WTC11 (cell line): ENCODE data around the gene SPHKAP.

GRCh38 chr2:222594699-222595219, 61.1 kb downstream of the FARSB start:
- PRO-cap: no peak

GRCh38 chr2:222655334-222655857, 496 bp downstream of the FARSB start:
- PRO-cap: bidirectional peak, plus-strand start at chr2:222655768, minus-strand start at chr2:222655785

GRCh38 chr2:222861159-222862100, 594 bp downstream of the ACSL3 start:
- PRO-cap: bidirectional peak, plus-strand start at chr2:222861422, minus-strand start at chr2:222861385

DNA sequence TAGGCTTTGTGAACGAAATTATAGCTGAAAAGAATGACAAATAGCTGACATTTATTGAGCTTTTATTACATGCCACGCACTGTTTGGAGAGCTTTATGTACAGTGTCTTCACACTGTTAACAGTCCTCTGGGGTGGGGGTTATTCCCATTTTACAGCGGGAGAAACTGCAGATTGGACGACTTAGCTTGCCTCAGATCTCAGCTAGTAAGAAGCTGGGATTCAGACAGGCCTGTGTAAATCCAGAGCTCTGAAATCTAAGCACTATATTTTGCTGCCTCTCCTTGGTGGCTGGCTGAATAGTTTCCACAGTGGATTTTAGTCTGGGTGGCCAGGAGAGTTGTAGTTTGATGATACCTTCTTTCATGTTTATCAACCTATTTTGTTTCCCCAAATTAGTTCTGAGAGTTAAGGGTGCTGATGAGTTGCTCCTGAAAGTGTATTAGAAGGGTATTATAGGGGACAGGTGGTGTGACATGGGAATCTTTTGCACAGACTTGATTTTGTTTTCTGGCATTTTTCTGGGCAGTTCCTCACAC, 1.3 kb downstream of the ACSL3 start:
- PRO-cap: no peak

GRCh38 chr2:222941485-222942193, 80.8 kb downstream of the ACSL3 start:
- PRO-cap: no peak

DNA sequence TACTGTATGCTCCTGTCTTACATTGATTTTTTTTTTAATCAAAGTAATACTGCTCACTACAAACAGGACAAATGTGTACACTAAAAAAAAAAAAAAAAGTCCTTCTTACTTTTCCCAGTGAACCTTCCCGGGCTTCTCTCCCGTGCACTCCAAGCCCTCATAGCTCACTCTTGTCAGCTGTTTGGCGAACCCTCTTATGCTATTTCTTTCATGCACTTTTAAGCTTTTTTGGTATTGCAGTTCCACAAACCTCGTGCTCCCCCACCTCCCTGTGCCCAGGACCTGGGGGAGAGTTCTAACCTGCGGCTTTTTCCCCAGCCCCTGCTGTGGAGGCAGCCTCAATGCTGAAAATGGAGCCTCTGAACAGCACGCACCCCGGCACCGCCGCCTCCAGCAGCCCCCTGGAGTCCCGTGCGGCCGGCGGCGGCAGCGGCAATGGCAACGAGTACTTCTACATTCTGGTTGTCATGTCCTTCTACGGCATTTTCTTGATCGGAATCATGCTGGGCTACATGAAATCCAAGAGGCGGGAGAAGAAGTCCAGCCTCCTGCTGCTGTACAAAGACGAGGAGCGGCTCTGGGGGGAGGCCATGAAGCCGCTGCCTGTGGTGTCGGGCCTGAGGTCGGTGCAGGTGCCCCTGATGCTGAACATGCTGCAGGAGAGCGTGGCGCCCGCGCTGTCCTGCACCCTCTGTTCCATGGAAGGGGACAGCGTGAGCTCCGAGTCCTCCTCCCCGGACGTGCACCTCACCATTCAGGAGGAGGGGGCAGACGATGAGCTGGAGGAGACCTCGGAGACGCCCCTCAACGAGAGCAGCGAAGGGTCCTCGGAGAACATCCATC, 721 bp downstream of the KCNE4 start:
- PRO-cap: no peak

GRCh38 chr2:223056651-223057435, 4.9 kb downstream of the KCNE4 start:
- PRO-cap: no peak

- PRO-cap: no peak
These were observed 2.4 kb downstream of the MRPL44 start for GRCh38 chr2:223959507-223960169.

- PRO-cap: no peak
These were observed 22.7 kb downstream of the FAM124B start for GRCh38 chr2:224379164-224379632.

- PRO-cap: no peak
These were observed 114.6 kb downstream of the DOCK10 start for GRCh38 chr2:224927326-224928355.

- PRO-cap: no peak
These were observed 97.3 kb downstream of the DOCK10 start for GRCh38 chr2:224944769-224945645.

- PRO-cap: no peak
These were observed 89.0 kb downstream of the DOCK10 start for GRCh38 chr2:224953153-224953686.

DNA sequence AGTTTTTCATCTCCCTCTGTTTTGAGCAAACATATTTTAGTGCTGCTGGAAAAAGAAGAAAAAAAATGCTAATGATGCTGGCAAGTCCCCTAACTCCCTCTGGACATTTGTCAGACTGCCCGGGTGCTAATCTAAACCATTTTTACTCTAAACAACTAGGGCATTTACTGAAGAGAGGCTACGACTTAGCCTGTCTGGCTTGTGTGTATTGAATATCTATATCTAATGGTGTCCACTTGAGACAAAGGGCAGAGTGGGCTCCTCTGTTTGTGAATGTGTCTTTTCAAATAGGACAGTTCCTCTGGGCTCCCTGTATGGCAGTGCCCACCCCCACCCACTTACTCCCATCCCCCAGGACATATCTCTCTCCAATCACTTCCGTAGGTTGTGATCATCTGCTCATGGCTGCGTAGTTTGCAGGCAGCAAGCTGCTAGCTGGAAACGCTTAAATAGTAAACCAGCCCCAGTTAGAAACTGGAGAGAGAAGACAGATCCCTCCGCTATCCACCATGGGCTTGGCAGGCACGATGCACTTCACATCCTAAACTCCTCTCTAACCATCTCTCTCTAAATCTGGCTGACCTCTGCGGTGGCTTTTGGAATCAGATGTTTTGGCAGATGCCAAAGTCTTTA, 58.4 kb downstream of the DOCK10 start:
- PRO-cap: no peak

DNA sequence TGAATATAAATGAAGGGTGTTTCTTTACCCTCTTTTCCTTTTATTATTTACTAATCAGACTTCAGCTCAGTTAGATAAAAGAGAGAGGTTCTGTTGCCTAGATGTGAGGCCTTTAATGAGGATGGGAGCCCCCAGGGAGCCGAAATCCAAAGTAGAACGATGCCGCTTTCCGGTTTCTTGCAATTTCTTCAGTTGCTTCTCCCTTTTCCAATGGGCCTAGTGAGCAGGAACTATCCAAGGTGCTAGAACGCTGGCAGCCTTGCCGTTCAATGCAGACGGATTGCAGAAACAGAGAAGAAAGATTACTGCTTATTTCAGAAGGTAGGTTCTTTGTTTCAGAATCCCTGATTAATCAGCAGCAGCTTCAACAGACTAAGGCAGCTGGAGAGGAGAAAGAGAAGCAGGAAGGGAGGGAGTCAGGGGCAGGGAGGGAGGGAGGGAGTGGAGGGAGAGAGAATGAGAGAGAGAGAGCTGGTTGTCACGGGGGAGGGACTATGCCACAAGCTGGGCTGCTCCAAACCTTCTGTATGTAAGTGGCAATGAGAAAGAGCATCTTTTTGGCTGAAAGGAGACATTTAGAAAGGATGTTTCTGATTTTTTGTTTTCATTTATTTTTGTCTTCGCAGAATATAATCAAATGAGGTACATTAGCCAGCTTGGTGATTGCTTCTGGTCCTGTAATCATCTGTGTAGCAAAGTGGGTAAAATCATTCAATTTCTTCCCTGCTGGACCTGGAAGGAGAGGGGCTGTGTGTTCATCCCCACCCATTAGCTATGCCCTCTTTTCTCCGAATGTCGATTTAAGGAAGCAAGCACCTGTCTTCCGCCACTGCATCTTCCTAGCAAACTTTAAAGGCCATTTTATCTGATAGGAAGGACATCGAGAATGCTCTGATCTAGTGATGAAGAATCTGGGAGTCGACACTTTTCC, 690 bp downstream of the NYAP2 start:
- PRO-cap: no peak

GRCh38 chr2:225452187-225452506, 52.6 kb downstream of the NYAP2 start:
- PRO-cap: no peak

GRCh38 chr2:226786474-226787244, 13.0 kb downstream of the IRS1 start:
- PRO-cap: no peak

DNA sequence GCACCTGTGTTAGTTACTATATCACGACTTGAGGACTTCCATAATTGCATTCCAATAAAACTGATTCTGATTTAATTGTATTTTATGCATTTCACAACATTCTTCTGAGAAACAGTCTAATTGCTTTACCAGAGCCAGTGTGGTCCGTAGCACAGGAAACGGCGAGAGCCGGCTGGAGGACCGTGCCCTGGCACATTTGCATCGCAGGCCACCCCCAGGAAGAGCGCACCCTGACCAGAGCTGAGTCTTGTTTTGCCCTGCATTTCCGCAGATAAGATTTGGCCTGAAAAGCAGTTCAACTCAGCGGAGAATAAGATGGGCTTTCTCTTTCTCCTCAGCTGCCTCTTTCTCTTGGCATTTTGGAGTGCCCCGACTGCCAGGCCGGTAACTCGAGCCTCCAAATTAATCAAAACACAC, 593 bp downstream of the COL4A4 start:
- PRO-cap: no peak

GRCh38 chr2:227507778-227508282, 35.9 kb downstream of the AGFG1 start:
- PRO-cap: no peak

DNA sequence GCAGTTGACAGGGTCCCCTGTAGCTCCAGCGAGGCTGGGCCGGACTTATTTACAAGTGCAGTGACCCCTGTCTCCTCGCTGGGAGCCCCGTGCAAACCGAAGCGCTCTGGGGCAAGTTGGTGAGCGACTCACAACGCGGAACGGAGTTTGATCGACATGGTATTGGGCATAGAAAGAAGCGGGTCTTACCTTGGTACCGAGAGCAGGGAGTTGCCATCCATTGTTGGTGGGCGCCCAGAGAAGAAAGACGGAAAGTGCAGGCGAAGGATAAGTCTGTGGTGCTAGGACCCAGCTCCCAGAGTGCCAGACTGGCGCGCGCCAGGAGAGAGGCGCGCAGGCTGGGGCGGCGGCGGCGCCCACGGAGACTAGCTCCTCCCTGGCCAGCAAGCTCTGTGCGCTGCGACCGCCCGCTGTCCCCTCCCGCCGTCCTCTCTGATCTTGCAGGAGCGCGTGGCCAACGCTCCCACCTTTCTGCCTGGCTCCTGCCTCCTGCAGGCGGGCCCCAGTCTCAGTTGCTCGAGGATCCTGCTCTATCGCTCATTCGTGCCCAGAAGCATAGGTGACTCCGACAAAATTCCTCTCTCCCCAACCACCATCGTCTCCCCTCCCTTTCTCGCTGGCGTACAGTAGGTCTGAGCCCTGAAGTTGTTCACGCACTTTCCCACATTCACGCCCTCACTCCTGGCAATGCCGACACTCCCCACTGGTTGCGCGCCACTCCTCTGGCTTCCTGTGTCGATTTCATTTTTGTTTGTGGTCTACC, at the start of gene SPHKAP:
SPHKAP (minus strand) TSS at position 310 of the 763 bp plus-strand sequence.
- PRO-cap: no peak

DNA sequence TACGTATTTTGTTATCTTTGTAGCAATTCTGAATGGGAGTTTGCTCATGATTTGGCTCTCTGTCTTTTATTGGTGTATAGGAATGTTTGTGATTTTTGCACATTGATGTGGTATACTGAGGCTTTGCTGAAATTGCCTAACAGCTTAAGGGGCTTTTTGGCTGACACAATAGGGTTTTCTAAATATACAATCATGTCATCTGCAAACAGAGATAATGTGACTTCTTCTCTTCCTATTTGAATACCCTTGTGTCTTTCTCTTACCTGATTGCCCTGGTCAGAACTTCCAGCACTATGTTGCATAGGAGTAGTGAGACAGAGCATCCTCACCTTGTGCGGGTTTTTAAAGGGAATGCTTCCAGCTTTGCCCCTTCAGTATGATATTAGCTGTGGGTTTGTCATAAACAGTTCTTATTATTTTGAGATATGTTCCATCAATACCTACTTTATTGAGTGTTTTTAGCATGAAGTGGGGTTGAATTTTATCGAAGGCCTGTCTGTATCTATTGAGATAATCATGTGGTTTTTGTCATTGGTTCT, 192.9 kb downstream of the PID1 start:
- PRO-cap: no peak